IMR-90 (cell line): ENCODE results near the genes KDM1A and ID3.

DNA sequence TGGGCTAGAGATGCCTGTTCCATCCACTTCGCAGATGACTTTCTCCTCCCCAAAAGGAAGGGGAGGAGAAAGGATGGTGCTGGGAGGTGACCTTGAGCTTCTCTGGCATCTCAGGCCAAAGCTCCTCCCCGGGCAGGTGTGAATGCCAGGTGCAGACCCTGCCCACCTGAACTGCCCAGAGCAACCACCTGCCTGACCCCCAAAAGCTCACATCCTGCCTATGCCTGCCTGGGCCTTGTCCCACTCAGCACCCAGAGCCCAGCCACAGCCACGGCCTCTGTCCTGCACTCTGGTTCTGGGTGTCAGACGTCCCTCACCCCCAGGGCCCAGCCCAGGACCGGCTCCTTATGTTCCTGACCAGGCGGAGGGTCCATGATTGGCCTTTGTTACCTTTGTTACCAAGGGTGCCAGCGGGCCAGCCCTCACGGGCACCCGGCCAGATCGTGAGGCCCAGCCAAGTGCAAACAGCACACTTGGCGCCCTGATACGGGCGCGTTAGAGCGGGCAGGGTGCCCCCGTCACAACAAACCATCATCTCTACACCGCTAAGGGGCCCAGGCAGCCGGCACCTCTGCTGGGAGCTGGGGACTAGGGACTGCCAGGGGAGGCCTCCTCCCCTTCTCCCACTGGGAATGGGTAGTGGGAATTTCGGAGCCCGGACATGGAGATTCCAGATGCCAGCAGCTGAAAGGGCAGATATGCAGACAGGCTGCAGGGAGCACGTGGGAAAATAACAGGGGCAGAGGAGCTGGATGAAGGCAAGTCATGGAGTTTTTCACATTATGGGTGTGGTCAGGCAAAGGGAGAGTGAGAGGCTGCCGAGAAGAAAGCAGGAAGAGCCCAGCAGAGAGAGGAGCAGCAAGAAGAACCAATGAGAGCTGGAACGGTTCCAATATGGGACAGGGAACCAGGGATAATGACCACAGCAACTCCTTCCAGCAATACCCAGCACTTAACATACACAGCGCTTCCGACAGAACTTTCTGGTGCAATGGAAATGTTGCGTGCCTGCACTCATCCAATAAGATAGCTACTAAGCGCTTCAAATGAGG lies 22.1 kb downstream of the HSPG2 start:
- RRBS, result 72% methylated on average over 8 of the region's 27 CpGs
CAGE:
- cytosol, long polyA plus RNA, result no peak
- long polyA plus RNA, result no peak
- nucleus, long polyA plus RNA, result no peak

- RRBS, result 22% methylated on average over 4 of the region's 9 CpGs
CAGE:
- cytosol, long polyA plus RNA, result no peak
- long polyA plus RNA, result no peak
- nucleus, long polyA plus RNA, result no peak
These were observed 22.9 kb downstream of the CELA3A start for GRCh38 chr1:22024450-22024731.

DNA sequence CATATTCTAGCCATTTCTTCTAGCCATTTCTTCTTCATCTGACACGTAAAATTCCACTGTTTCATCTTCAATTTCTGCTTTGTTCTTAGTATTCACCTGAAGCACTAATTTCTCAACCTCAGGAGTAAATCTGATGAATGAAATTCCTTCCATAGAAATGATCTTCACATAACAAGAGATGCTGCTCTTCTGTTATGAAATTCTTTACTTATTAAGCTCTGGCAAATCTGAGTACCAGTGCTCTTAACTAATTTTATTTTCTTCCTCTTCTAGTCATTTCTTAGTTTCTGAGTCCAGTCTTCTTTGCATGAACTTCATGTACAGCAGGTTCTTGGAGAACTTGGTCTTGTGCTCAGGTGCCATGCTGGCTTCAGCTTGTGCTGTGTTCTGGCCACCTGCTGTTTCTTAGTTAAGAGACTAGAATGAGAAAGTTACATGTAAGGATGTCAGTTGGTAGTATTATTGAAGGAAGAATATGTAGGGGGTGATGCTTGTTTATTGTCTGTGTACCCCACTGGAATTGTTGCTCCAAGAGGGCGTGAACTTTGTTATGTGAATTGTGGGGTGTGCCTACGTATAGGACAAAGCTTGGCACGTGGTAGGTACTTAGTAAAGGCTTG lies 16.1 kb downstream of the CDC42 start:
- RRBS, result no CpG with 5 or more reads among the region's 4 CpGs
CAGE:
- cytosol, long polyA plus RNA, result no peak
- long polyA plus RNA, result no peak
- nucleus, long polyA plus RNA, result no peak

GRCh38 chr1:22292085-22292787 lies 149.3 kb upstream of the WNT4 start:
- RRBS, result no CpG with 5 or more reads among the region's 13 CpGs
CAGE:
- cytosol, long polyA plus RNA, result no peak
- long polyA plus RNA, result no peak
- nucleus, long polyA plus RNA, result no peak

DNA sequence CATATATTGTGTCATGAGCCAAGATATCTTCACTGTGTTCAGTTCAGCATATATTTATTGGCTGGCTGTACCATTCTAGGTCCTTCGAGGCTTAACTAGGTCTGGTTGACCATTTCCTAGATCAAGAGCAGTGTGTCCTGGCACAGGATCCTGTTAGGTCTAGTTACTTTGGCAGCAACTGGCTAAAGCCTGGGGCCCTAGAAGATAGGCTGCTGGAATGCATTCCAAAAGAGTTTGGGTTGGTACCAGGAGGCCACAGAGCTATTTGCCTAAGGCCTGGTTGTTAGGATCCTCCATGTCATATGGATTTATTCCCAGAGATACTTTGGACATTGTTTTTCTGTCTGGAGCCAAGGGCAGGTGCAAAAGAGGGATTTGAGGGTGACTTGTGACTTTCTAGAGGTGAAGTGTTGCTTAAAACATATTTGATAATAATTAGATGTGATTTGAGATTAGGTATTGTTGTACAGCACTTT lies 21.1 kb downstream of the ZBTB40 start:
- RRBS, result no CpG with 5 or more reads among the region's 1 CpG
CAGE:
- cytosol, long polyA plus RNA, result no peak
- long polyA plus RNA, result no peak
- nucleus, long polyA plus RNA, result no peak

GRCh38 chr1:22509861-22510398 lies 53.4 kb upstream of the EPHA8 start:
- RRBS, result no CpG with 5 or more reads among the region's 3 CpGs
CAGE:
- cytosol, long polyA plus RNA, result no peak
- long polyA plus RNA, result no peak
- nucleus, long polyA plus RNA, result no peak

- RRBS, result no CpG with 5 or more reads among the region's 8 CpGs
CAGE:
- cytosol, long polyA plus RNA, result no peak
- long polyA plus RNA, result no peak
- nucleus, long polyA plus RNA, result no peak
These were observed 26.3 kb upstream of the EPHA8 start for GRCh38 chr1:22537084-22537283.

DNA sequence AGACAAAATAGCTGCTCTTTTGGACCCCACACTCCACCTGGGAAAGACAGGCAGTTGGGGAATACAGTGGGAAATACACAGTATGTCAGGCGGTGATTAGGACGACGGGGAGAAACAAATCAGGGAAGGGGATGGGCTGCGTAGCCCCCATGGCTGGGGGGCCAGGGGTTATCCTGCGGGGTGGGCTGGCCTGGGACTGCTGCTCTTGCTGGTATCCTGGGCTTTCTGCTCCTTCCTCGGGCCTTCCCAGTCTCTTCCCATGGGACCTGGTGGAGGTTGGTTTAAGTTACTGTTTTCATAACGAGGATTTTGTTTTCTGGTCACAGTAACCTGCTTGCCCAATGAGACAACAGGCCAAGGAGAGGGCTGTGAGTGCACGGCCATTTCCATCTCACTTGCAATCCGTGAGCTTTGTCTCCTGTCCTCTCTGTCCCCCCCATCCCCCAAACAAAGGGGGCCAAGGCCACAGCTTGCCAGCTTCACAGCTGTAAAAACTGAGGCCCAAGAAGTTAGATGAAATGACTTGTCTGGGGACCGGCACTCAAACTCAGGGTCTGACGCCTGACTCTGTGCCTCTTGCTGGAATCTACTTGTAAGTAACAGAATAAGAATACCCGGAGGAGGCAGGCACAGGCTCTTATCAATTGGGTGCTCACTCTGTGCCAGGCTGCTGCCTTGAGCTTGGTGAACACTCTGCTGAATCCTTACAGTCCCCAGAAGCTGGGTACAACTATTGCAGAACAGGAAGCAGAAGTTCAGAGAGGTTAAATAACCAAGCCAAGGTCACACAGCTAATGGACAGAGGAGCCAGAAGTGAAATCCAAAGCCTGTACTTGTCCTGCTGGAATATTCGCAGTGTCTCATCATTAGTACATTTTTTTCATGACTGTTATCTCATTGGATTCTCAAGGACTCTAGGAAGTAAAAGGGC lies 85.8 kb downstream of the EPHB2 start:
- RRBS, result 88% methylated on average over 3 of the region's 13 CpGs
CAGE:
- cytosol, long polyA plus RNA, result no peak
- long polyA plus RNA, result no peak
- nucleus, long polyA plus RNA, result no peak

GRCh38 chr1:23019074-23019972 lies at the start of gene KDM1A:
Gene KDM1A, plus strand, starts transcription at chr1:23019468.
- RRBS, result 1% methylated on average over 29 of the region's 95 CpGs
CAGE:
- cytosol, long polyA plus RNA, result start-site peak on the plus strand at chr1:23019456-23019547, 176 and 289 reads in 2 replicates
- long polyA plus RNA, result no peak
- nucleus, long polyA plus RNA, result start-site peak on the plus strand at chr1:23019456-23019553, 677 and 1,010 reads in 2 replicates

- RRBS, result no CpG with 5 or more reads among the region's 1 CpG
CAGE:
- cytosol, long polyA plus RNA, result no peak
- long polyA plus RNA, result no peak
- nucleus, long polyA plus RNA, result no peak
These were observed 7.8 kb downstream of the KDM1A start for GRCh38 chr1:23027039-23027411.

DNA sequence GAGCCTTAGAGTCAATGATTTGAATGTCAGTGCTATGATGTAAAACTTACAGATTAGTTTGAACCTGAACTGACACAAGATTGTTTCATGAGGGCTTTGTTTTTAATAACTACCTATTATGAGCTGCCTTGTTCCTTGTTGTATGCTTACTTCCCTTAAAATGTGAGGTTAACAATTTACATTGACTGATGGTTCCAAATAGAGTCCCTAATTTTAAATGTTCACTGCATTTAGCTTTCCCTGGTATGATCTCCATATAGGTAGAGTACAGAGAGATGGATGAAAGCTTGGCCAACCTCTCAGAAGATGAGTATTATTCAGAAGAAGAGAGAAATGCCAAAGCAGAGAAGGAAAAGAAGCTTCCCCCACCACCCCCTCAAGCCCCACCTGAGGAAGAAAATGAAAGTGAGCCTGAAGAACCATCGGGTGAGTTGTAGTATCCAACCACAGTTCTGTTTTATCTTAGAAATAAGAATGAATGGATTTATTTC lies 11.0 kb downstream of the KDM1A start:
- RRBS, result no CpG with 5 or more reads among the region's 1 CpG
CAGE:
- cytosol, long polyA plus RNA, result no peak
- long polyA plus RNA, result no peak
- nucleus, long polyA plus RNA, result no peak

DNA sequence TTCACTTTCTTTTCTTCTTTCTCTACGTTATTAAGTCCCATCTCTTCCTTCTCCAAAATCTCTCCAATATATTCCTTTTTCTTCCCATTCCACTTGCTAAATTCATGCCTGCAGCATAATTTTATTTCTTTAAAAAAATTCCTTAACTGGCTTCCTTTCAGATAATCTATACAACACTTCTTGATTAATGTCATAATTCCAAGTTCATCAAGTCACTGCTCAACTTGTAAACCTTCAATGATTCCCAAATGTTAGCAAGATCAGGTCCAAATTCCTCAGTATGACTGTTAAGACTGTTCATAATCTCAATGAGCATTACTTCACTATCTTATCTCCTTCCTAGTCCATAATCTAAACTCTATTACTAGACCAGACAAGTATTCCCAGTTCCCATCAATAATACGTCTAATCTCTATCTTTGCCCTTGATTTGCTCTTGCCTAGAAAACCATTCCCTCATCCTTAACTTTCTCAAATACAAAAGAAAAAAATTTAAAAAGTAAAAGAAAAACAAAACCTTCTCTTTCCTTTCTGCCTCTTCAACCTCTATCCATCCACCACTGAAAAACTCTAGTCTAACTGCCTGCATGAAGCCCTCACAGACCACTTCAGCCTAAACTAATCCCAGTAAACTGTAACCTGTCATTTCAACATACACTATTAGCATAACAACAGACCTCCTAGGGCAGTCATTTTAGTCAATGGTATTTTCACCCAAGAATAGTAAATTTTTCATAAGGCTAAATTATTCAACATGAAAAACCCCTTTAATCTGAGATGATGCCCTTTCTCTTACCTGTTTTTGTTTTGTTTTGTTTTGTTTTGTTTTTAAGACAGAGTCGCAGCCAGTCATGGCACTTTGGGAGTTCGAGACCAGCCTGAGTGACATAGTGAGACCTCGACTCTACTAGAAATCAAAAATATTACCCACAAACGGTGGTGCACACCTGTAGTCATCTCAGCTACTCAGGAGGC lies 64.2 kb downstream of the HTR1D start:
- RRBS, result no CpG with 5 or more reads among the region's 6 CpGs
CAGE:
- cytosol, long polyA plus RNA, result no peak
- long polyA plus RNA, result no peak
- nucleus, long polyA plus RNA, result no peak

- RRBS, result no CpG with 5 or more reads among the region's 14 CpGs
CAGE:
- cytosol, long polyA plus RNA, result no peak
- long polyA plus RNA, result no peak
- nucleus, long polyA plus RNA, result no peak
These were observed 7.7 kb upstream of the HTR1D start for GRCh38 chr1:23224908-23225480.

DNA sequence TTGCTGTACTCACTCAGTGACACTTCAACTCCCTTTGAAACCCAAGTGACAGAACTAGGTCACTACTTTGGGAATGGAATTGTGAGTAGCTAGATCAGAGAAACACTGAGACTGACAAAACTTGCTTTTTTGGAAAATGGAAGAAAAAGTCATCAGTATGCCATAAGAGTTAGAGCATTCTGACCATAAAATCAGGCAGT lies 60.4 kb downstream of the HNRNPR start:
CAGE:
- cytosol, long polyA plus RNA, result no peak
- long polyA plus RNA, result no peak
- nucleus, long polyA plus RNA, result no peak

GRCh38 chr1:23403507-23404536 lies 20.7 kb downstream of the TCEA3 start:
- RRBS, result 2% methylated on average over 4 of the region's 21 CpGs
CAGE:
- cytosol, long polyA plus RNA, result no peak
- long polyA plus RNA, result no peak
- nucleus, long polyA plus RNA, result no peak

GRCh38 chr1:23423396-23423919 lies 1.1 kb downstream of the TCEA3 start:
- RRBS, result 54% methylated on average over 6 of the region's 16 CpGs
CAGE:
- cytosol, long polyA plus RNA, result no peak
- long polyA plus RNA, result no peak
- nucleus, long polyA plus RNA, result no peak

DNA sequence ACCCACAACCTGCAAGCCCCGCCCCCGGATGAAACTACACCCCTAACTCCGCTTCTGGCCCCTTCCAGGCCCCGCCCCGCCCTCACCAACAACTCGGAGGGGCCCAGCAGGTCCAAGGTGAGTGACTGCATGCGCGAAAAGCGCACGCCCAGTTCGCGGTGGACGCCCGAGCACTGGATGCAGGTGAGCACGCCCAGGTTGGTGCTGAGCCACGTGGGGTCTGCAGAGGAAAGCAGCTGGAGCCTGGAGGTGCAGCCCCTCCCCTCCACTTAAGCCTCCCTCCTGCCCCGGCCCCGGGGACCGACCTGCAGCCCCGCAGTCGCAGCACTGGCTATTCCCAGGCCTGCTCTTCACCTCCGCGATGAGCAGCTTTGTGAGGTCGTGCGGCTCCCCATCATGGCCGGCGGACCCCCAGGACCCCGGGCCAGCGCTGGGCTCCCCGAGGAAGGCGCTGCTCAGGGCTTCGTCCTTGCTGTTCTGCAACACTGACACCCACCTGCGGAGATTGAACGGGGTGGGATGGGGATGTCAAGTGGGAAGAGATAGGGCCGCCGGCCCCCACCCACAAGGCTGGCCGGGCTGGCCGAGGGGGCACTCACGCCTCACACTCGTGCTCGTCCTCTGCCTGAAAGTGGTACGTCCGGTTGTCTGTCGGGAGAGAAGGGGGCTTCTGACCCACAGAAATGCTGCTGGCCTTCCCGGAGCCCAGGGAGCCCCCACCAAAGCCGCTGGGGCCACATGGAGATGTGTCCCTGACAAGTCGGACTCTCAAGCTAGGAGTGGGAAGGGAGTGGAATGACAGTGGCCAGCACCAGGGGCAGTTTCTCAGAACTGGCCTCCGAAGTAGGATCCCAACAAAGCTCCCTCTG lies 12.5 kb upstream of the TCEA3 start:
- RRBS, result 68% methylated on average over 18 of the region's 48 CpGs
CAGE:
- cytosol, long polyA plus RNA, result no peak
- long polyA plus RNA, result no peak
- nucleus, long polyA plus RNA, result no peak

- RRBS, result no CpG with 5 or more reads among the region's 9 CpGs
CAGE:
- cytosol, long polyA plus RNA, result no peak
- long polyA plus RNA, result no peak
- nucleus, long polyA plus RNA, result no peak
These were observed 4.9 kb downstream of the E2F2 start for GRCh38 chr1:23525781-23526811.

GRCh38 chr1:23533046-23533501 lies 2.0 kb upstream of the E2F2 start:
- RRBS, result no CpG with 5 or more reads among the region's 3 CpGs
CAGE:
- cytosol, long polyA plus RNA, result no peak
- long polyA plus RNA, result no peak
- nucleus, long polyA plus RNA, result no peak

DNA sequence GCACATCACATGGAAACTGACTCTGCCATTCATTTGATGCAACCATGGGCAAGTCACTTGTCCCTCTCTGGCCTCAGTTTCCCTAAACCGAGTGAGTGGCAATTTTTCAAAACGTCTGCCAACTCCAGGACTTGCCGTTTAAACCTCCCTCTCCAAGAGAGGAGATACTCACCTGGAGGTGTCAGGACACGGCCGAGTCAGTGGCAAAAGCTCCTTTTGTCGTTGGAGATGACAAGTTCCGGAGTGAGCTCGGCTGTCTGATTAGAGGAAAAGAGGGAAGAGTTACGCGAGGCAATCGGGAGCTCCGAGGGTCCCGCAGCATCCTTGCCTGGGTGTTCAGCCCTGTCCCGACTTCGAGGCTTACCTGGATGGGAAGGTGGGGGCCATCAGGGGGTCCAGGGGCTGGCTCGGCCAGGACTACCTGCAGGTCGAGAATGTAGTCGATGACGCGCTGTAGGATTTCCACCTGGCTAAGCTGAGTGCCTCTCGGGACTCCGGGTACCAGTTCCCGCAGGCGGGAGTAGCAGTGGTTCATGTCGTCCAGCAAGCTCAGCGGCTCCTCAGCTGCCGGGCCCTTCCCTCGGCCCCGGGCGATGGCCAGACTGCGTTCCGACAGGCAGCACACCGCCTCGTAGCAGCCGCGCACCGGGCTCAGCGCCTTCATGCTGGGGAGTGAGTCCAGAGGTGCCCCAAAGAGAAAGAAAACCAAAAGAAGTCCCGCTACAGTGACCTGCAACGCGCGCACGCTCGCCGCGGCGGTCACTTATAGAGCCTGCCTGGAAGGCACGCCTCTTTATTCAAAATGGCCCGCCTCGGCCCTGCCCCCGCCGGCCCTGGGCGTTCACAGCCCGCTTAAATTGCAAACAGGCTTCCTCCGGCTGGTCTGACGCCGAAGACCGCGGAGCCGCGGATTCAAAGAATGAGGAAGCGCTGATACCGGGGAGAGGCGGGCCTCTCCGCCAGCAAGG lies at the start of gene ID3:
Gene ID3, minus strand, starts transcription at position 739 of the 968 bp plus-strand sequence.
- RRBS, result 1% methylated on average over 24 of the region's 65 CpGs
CAGE:
- cytosol, long polyA plus RNA, result start-site peak on the minus strand centred at position 738 of the sequence, 8 bp wide, 1,198 and 1,795 reads in 2 replicates
- long polyA plus RNA, result start-site peak on the minus strand centred at position 739 of the sequence, 10 bp wide, 875 and 1,887 reads in 2 replicates
- nucleus, long polyA plus RNA, result start-site peak on the minus strand centred at position 739 of the sequence, 10 bp wide, 838 and 1,664 reads in 2 replicates